ENCODE measurements around a stretch of chr13.

GRCh38 chr13:75133102-75133379 lies 348.9 kb downstream of the TBC1D4 start:
- PRO-cap, 8 experiments: no peak in any of the 8 experiments

- PRO-cap, 8 experiments: no peak in any of the 8 experiments
These were observed 190.0 kb downstream of the TBC1D4 start for GRCh38 chr13:75292010-75292411.

DNA sequence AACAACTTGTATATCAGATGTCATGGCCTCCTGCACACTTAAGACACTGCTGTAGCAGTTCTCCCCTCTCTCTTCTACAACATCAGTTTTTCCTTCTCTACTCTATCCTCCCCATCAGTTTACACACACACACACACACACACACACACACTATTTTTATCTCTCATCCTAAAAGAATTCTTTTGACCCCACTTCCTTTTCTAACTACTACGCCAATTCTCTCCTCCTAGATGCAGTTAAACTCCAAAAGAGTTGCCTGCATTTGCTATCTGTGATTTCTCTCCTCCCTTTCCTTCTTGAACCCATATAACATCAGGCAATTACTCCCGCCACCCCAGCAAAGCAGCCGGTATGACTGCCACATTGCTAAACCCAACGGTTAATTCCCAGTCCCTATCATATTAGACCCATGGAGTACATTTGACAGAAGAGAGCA lies 90.9 kb downstream of the TBC1D4 start:
- PRO-cap, 8 experiments: no peak in any of the 8 experiments

DNA sequence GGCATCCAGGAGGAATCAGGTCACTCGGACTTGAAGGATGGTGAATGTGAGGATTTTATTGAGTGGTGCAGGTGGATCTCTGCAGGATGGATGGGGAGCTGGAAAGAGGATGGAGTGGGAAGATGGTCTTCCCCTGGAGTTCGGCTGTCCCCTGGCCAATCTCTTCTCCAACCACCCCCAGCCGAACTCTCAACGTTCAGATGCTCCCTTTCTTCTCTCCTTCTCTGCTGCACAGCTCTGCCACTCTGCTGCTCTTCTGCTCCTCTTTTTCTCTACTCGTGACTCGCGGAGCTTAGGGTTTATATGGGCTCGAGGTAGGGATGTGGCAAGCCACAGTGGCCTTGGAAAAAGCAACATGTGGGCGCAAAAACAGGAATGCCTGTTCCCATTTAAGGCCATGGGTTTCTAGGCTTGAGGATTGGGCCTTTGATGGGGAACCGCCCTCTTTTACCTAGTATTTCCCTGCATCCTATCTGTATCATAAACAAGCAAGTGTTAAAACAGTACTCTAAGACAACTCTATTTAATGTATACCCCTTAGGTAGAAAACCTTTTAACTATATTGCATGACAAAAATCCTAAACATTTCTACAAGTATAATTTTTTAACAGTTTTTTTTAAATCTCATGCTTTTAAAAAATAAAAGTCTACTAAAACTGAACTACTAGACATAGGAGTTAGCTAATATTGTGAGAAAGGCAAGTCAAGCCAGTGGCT lies 23.7 kb downstream of the TBC1D4 start:
- PRO-cap, 8 experiments: no peak in any of the 8 experiments

DNA sequence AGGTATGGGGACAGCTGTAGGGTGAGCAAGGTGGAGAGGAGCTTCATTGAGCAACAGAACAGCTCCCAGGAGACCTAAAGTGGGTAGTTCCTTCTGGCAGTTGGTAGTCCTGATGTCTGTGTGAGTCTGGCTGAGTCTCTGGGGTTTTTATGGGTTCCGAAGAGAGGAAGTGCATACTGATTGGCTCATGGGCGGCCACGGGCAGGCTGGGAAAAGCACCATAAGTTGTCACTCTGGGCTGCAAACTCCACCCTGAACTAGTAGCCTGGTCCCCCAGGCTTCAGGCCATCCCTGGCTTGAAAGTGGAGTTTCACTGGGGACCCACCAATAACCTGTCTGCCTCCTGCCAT lies 25.7 kb upstream of the TBC1D4 start:
- PRO-cap, 8 experiments: no peak in any of the 8 experiments

DNA sequence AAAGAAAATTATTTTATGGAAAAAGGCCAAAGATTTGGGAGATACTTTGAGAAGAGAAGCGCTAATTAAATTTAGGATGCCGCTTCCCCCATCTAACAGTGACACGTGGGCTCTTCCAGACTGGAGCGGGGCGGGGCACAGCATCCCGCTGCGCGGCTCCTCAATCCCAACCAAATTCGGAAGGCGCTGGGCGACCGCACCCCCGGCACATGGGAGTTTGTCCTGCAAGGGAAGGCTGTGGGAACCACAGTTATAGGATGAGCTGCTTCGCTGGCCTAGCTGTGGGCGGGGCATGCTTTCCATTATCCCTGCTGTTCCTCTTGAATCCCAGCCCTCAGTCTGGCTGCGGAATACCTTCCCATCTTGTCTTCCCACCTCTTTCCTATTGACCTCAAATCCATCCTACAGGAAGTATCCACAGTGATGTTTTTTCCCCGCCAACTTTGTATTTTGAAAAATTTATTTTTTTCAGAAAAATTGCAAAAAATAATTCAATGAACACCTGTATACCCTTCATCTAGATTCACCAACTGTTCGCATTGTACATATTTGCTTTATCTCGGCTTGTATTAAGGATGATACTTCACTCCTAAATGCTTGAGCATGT lies 454 bp upstream of the COMMD6 start:
- PRO-cap, 8 experiments: no peak in any of the 8 experiments

DNA sequence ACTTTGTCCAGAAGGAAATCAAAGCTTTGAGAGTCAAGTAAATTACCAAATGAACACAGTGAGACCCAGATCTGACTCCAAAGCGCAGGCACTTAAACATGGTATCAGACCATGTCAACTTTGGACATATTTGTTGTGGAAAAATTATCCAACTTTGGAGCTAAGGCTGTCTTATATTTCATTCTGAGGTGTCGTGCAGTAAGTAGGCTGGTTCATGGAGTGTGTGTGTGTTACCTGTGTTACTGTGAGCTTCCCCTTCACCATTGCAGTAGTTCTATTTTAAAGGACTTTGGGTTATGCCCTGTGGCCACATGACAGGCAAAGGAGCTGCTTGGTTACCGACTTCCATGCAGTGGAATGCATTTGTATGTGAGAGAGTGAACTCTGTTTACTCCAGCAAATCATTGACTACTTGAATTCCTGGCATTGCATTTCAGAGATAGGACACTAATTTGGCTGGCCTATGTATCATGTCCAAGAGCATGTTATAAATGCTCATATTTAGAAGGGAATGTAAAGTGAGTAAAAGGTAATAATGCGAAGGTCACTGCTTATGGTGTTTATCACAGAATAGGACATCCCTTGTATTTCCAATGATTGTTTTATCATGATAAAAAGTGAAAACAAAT lies 156.3 kb downstream of the LMO7 start:
- PRO-cap, 8 experiments: no peak in any of the 8 experiments

- PRO-cap, 8 experiments: no peak in any of the 8 experiments
These were observed 170.3 kb downstream of the LMO7 start for GRCh38 chr13:75806490-75806852.

GRCh38 chr13:75870356-75871052 lies 234.4 kb downstream of the LMO7 start:
- PRO-cap, 8 experiments: no peak in any of the 8 experiments

- PRO-cap, 8 experiments: no peak in any of the 8 experiments
These were observed 415.2 kb downstream of the KCTD12 start for GRCh38 chr13:76471113-76471336.

DNA sequence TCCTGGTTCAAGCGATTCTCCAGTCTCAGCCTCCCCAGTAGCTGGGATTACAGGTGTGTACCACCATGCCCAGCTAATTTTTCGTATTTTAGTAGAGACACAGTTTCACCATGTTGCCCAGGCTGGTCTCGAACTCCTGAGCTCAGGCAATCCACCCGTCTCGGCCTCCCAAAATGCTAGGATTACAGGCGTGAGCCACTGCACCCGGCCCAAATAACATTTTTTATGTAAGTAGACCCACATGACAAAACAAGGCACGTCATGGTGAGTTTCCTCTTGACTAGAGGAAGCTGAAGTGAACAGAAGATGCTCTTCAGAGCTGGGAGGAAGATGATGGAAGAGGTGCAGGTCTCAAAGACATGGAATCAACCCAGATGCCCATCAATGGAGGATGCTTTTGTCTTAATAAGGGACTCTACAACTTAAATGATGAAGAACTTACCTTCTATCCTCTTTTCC lies 139.0 kb downstream of the KCTD12 start:
- PRO-cap, 8 experiments: peak in 7 of 8 experiments; most common plus-strand start position 316 of the sequence (in 7); most common minus-strand start position 186 of the sequence (in 1)

DNA sequence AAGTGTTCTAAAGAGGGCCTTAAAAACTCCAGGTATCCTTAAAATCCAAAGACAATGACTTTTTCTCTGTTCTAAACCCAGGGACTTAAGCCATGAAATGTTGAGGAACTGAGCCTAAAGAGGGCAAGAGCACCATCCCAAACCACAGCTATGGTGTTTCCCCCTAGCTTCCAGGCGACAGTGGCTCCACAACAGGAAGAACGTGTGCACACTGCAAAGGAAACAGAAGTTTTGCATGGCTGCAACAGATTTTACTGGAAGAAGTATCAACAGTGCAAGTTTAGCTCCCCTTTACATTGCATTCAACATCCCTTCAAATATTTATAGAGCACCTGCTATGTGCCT lies 8.2 kb upstream of the KCTD12 start:
- PRO-cap, 8 experiments: no peak in any of the 8 experiments

DNA sequence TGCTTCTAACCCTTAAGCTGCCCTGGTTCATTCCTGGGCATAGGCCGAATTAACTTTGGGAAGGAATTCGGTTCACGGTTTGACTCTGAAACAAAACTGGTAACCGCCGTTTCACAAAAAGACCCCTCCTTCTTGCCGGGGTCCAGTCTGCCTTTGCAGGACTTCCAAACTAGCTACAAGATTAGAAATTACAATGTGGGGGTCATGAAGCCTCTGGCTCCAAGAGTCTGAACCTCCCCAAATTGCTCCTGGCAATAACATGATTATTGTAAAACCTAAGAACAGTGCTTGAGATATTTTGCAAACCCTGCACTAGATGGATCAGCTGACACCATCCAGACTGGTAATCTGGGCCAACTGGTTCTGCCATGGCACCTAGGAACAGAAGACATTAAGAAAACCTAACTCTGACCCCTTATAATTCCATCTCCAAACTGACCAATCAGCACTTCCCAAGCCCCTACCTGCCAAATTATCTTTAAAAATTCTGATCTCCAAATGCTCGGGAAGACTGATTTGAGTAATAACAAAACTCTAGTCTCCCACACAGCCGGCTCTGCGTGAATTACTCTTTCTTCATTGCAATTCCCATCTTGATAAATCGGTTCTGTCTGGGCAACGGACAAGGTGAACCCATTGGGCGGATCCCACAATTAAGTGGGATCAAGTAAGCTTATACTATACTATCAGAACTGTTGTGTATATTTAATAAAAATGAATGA lies 13.6 kb downstream of the FBXL3 start:
- PRO-cap, 8 experiments: peak in 2 of 8 experiments; most common minus-strand start position 180 of the sequence (in 1)

GRCh38 chr13:77050375-77051188 lies 23.6 kb upstream of the FBXL3 start:
- PRO-cap, 8 experiments: no peak in any of the 8 experiments

GRCh38 chr13:77150533-77151015 lies 123.6 kb upstream of the FBXL3 start:
- PRO-cap, 8 experiments: no peak in any of the 8 experiments

DNA sequence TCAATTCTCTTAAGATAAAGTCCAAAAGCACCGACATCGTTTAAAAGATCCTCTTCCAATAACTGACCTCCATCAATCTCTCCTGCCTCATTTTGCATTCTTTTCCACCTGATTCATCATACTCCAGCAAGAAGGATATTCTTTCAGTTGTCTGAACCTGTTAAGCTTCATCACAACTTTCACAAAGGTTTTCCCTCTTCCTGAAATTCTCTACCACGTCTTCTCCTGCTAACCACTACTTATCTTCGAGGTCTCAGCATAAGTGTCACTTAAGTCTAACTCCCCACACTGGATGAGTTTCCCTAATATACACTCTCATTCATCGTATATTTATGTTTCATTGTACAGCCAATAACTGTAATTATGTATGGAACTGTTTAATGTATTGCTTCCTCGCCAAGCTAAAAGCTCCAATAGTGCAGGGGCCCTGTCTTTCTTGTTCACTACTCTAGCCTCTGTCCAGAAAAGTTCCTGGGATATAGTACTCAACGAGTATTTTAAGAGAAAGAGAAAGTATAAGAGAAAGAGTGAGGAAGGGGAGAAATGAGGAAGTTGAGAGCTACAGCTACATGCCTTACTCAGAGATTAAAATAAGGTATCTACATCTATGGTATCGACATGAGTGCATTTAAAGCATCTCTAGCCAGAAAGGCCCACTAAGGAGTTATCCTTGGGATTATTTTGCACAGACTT lies 28.7 kb downstream of the MYCBP2 start:
- PRO-cap, 8 experiments: no peak in any of the 8 experiments

DNA sequence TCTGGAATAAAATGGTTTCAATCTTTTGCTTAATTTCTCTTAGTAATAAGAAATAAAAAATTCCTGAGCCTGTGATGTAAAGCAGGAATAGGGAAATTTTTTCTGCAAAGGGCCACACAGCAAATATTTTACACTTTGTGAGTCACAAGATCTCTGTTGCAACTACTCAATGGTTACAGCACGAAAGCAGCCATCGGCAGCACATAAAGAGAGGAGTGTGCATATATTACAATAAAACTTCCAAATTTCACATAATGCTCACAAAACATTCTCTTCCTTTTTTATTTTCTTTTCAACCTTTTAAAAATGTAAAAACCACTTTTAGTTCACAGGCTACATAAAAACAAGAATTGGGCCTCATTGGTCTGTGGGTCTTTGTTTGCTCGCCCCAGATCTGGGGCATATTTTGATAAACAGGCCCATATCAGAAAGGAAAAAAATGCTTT lies 26.7 kb downstream of the MYCBP2 start:
- PRO-cap, 8 experiments: no peak in any of the 8 experiments

- PRO-cap, 8 experiments: peak in 1 of 8 experiments; most common minus-strand start chr13:77323905 (in 1)
These were observed 2.9 kb downstream of the MYCBP2 start for GRCh38 chr13:77323716-77324763.

- PRO-cap, 8 experiments: peak in 3 of 8 experiments; most common plus-strand start chr13:77697893 (in 3)
These were observed 301 bp downstream of the SLAIN1 start for GRCh38 chr13:77697777-77698199.

DNA sequence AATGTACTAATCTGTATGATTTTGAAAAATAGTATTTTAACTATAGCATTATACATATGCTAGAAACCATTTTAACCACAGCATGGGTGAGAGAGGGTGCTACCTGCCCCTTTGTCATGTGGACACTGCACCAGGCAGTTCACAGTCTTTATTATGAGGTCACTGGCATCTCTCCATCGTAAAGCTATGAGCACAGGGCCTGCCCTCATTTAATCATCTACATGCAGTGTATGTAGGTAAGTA lies 21.7 kb downstream of the EDNRB start:
- PRO-cap, 8 experiments: no peak in any of the 8 experiments